HT1080 (cell line): ENCODE results near the genes GRAMD1B and OR6X1.

DNA sequence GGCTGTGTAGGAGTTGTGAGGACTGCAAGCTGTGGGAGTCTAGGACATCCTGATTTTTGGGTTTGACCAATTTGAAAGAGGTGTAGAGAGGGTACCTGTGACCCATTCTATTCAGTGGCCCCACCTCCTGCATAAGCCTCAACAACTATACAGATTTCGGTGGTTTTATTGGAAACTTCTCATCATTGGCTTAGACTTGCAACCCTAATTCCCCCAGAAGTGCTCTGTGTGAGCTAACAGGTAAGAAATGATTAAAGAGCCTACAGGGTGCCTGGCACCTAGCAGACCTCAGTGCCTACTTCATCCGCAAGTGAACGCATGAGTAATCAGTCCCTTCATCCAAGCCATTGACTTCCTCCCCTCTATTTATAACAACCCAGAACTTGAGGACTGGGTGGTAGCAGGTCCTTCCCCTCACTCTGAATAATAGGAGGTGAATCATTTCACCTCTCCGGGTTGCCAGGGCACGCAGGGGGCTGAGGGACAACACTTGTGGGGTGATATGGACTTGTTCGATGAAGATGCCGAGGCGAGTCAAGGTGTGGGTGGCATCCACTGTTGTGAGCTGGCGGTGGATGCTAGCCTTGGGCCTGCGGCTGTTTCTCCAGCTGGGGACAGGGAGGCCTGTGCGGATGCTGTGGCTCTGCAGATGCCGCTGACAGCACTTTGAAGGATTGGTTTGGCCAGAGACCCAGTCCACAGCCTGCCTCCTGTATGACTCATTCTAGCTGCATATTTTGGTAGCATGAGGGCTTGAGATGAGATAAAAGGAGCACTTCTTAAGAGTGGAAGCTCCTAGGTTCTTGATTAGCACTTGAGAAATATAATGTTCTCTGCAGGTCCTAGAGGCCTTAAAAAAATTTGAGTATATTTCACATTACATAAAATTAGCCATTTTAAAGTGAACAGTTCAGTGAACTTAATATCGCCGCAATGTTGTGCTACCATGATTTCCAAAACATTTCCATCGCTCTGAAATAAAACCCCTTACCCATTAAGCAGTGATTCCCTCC, 12.3 kb downstream of the SORL1 start:
RAMPAGE:
- cytosol, long total RNA = no peak
- long total RNA = no peak
- nucleus, long total RNA = no peak

RAMPAGE:
- cytosol, long total RNA = no peak
- long total RNA = no peak
- nucleus, long total RNA = no peak
Measured at GRCh38 chr11:121572279-121572859, 120.3 kb downstream of the SORL1 start.

DNA sequence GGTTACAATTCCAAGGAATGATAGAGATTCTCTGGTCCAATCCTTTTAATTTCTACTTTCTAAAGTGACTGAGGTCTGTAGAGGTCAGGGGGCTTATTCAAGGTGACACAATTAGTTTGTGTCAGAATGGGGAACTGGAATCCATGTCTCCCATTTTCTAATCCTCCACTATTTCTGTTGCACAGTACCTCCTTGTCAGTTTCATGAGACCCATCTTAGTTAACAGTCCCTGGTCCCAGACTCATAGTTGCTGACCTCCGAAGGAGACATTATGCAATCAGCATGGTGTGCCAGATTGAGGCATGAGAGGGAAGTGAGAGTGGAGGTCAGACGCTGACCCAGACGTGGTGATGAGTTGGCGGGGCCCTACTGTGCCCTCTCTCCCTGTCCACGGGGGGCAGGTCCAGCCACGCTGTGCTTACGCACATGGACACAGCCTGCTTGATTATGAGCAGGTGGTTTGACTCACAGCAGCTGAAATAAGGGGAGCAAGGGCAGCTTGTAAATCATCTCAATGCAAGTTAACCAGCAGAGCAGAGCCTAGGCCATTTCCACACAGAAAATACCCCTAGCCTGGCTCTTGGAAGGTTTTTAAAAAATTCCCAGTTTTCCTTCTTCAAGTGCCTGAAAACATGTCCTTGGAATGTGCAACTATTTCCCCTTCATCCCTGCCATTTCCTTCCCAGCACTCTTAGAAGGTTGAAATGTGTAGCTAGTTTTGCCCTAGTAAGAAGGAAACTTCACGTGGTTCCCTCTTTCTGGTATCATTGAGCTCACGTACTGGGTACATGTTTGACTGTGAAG, 123.2 kb downstream of the SORL1 start:
RAMPAGE:
- cytosol, long total RNA = no peak
- long total RNA = no peak
- nucleus, long total RNA = no peak

GRCh38 chr11:121671025-121672233, 219.3 kb downstream of the SORL1 start:
RAMPAGE:
- cytosol, long total RNA = no peak
- long total RNA = no peak
- nucleus, long total RNA = no peak

DNA sequence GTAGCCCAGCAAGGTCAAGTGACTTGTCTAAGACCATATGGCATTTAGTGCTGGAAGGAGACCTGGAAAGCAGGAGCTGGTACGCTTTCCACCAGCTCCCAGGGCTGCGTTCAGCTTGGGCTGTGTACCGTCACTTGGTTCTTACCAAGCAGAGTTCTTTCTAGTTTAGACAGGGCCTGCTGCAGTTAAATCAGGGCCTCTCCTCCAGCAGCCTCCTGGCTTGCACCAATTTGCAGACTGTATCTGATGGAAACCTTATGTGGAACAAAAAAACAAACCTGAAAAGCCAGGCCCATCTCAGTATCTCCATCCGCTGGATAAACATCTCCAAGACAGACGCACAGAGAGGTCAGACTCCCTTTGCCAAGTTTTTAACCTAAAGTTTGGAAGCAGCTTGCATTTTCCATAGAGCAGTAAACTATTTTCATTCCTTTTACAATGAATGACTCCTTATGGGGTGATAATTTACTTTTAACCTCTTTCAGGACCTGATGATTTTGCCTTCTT, 289.2 kb downstream of the SORL1 start:
RAMPAGE:
- cytosol, long total RNA = no peak
- long total RNA = no peak
- nucleus, long total RNA = no peak

RAMPAGE:
- cytosol, long total RNA = no peak
- long total RNA = no peak
- nucleus, long total RNA = no peak
Measured at GRCh38 chr11:121827145-121827345, 289.0 kb downstream of the BLID start.

RAMPAGE:
- cytosol, long total RNA = no peak
- long total RNA = no peak
- nucleus, long total RNA = no peak
Measured at GRCh38 chr11:121887597-121888020, 228.4 kb downstream of the BLID start.

GRCh38 chr11:122046712-122047086, 69.3 kb downstream of the BLID start:
RAMPAGE:
- cytosol, long total RNA = no peak
- long total RNA = no peak
- nucleus, long total RNA = no peak

RAMPAGE:
- cytosol, long total RNA = no peak
- long total RNA = no peak
- nucleus, long total RNA = no peak
Measured at GRCh38 chr11:122104831-122105821, 10.9 kb downstream of the BLID start.

GRCh38 chr11:122189144-122189713, 73.2 kb upstream of the BLID start:
RAMPAGE:
- cytosol, long total RNA = no peak
- long total RNA = no peak
- nucleus, long total RNA = no peak

DNA sequence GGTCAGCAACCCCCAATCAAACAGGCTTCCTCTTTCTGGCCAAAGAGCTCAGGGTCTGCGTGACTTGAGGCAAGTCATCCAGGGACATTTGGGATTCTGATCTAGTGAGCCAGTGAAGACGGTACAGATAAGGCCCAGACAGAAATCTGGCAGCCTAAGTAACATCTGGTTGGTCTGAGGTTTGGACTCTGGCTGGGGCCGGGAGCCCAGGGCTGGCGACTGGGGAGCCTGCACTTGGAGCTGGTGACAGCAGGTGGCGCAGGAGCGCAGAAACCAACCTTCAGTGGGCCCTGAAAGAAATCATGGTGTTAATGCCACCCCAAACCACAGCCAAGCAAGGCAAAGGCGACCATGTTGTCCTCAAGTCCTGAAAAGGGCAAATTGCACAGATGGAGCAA, 99.3 kb upstream of the BLID start:
RAMPAGE:
- cytosol, long total RNA = no peak
- long total RNA = no peak
- nucleus, long total RNA = no peak

RAMPAGE:
- cytosol, long total RNA = no peak
- long total RNA = no peak
- nucleus, long total RNA = no peak
Measured at GRCh38 chr11:122230042-122230740, 114.2 kb upstream of the BLID start.

DNA sequence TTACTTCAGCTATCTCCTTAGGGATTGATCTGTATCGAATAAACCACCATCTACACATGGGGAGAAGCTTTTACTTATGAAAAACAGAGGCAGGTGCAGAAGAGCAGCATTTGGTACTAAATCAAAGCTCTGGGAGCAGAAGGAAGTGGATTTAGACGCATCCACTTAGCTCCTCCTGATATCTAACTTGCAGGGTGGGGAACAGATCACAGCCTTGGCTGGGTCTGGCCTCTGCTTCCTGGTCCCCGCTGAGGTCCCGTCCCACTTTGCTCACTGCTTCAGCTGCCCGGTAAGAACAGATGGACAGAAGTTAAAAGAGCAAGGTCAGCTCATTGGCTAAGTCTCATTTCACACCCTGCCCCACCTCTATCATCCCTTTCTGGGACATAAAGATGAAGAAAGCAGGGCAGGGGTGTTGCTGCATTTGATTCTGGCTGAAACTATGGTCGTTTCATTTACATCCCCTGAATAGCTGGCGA, 250.0 kb upstream of the BLID start:
RAMPAGE:
- cytosol, long total RNA = no peak
- long total RNA = no peak
- nucleus, long total RNA = no peak

RAMPAGE:
- cytosol, long total RNA = no peak
- long total RNA = no peak
- nucleus, long total RNA = no peak
Measured at GRCh38 chr11:122580531-122580851, 75.0 kb upstream of the UBASH3B start.

GRCh38 chr11:122681787-122682317, 26.3 kb downstream of the UBASH3B start:
RAMPAGE:
- cytosol, long total RNA = no peak
- long total RNA = no peak
- nucleus, long total RNA = no peak

DNA sequence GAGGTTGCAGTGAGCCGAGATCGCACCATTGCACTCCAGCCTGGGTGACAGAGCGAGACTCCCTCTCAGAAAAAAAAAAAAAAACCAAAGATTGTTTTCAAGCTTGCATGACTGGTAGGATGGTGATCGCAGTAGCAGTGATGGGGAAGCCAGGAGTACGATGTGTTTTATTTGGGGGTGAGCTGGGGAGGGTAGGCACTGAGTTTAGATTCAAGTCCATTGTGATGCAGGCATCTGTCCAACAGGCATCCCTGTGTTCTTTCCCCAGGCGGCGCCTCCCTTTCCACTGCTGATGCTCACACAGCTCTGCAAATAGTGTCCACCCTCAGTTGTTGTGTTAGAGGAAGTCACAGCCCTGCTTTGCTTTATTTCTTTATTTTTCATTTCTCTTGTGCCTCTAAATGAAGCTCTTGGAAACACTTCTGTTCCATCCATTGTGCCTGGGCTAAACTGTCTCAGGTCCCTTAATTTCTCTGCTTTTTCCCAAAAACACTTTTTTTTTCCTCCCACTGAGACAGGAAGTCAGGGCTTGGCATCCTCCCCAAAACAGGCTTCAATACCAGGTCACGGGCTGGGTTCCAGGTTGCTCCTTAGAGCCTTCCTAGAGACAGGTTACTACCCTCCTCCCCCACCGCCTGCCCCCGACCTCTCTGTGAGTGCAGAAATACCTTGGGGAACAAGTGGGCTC, 38.5 kb upstream of the HSPA8 start:
RAMPAGE:
- cytosol, long total RNA = no peak
- long total RNA = no peak
- nucleus, long total RNA = no peak

DNA sequence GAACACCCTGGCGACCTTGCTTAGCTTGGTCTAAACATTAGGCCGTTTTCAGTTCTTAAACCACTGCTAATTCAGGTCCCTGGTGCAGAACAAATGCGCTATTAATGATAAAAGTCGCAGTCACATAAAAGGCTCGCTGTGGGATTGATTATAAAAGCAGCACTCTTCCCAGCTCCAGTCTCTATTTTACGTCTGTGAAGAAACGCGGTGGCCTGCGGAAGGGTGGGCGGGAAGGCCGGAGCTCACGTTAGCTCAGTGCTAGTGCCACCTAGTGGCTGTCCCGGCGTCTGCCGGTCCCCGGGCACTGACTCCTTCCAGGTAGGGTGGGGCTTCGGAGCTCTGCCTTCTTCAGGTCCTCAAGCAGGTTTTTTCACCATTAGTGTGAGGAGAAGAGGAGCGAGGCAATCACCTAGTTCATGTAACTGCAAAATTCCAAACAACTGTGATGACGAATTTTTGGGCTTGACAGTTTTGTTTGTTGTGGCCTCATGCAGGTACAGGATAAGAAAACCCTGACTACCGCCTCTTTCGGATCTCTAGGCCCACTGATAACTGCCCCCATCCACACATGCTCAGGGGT, 66.4 kb upstream of the CLMP start:
RAMPAGE:
- cytosol, long total RNA = no peak
- long total RNA = no peak
- nucleus, long total RNA = no peak

GRCh38 chr11:123429746-123430756, at the start of gene GRAMD1B:
TSS of gene GRAMD1B (plus strand) at chr11:123430269.
RAMPAGE:
- cytosol, long total RNA = no peak
- long total RNA = no peak
- nucleus, long total RNA = no peak

GRCh38 chr11:123450530-123451050, 20.5 kb downstream of the GRAMD1B start:
RAMPAGE:
- cytosol, long total RNA = no peak
- long total RNA = no peak
- nucleus, long total RNA = no peak

DNA sequence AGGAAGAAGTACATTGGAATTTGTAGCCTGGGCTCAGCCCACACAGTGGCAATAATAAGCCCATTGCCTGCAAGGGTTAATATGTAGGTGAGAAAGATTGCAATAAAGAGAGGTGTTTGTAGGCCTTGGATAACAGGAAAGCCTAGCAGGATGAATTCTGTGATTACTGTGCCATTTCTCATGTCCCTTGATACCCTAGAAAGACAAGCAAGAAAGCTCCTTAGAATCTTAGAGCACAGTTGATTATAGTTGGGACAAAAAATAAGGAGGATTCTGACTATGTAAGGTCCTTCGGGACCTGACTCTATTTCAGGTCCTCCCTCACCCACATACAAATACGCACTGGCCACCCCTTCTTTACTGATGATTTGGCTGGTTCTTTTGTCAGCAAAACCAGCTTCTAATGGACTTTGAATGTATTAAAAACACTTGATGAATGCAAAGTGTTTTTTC, at the start of gene OR6X1:
OR6X1 (minus strand) TSS at position 182 of the 453 bp plus-strand sequence.
RAMPAGE:
- cytosol, long total RNA = no peak
- long total RNA = no peak
- nucleus, long total RNA = no peak